ENCODE data around the genes CDC42SE2 and SLC22A4.

DNA sequence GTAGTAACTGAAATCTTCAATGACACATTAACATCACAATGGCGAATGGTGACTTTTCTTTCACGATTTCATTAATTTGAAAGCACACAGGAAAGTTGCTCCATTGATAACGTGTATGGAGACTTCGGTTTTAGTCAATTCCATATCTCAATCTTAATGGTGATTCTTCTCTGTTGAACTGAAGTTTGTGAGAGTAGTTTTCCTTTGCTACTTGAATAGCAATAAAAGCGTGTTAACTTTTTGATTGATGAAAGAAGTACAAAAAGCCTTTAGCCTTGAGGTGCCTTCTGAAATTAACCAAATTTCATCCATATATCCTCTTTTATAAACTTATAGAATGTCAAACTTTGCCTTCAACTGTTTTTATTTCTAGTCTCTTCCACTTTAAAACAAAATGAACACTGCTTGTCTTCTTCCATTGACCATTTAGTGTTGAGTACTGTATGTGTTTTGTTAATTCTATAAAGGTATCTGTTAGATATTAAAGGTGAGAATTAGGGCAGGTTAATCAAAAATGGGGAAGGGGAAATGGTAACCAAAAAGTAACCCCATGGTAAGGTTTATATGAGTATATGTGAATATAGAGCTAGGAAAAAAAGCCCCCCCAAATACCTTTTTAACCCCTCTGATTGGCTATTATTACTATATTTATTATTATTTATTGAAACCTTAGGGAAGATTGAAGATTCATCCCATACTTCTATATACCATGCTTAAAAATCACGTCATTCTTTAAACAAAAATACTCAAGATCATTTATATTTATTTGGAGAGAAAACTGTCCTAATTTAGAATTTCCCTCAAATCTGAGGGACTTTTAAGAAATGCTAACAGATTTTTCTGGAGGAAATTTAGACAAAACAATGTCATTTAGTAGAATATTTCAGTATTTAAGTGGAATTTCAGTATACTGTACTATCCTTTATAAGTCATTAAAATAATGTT, 103.4 kb downstream of the SLC12A2 start:
- PRO-cap: no peak

DNA sequence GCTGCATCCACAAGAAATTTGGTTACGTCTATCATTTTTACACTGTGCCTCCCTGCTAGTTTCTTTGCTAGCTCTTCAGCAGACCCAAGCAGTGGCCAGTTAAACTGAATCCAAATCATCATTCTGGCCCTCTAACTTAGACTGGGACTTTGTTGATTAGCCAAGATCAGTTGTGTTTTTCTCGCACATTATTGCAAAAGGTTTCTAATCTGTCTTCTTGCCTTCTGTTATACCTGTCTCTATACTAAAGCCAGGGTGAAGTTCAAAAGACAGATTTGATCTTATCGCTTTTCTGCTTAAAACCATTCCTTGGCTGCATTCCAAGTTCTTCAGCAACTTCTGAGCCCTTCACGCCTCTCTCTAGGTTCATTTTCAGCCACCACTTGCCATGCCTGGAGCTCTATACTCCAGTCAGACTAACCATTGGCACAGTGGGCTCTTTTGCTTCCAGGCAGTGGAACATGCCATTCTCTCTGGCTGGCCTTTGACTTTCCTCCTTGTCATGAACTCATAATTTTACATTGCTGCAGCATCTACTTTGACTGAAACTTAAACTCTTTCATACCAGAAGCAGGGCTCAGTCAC, 114.3 kb downstream of the SLC12A2 start:
- PRO-cap: no peak

GRCh38 chr5:130883838-130884415, 281.1 kb downstream of the HINT1 start:
- PRO-cap: no peak

DNA sequence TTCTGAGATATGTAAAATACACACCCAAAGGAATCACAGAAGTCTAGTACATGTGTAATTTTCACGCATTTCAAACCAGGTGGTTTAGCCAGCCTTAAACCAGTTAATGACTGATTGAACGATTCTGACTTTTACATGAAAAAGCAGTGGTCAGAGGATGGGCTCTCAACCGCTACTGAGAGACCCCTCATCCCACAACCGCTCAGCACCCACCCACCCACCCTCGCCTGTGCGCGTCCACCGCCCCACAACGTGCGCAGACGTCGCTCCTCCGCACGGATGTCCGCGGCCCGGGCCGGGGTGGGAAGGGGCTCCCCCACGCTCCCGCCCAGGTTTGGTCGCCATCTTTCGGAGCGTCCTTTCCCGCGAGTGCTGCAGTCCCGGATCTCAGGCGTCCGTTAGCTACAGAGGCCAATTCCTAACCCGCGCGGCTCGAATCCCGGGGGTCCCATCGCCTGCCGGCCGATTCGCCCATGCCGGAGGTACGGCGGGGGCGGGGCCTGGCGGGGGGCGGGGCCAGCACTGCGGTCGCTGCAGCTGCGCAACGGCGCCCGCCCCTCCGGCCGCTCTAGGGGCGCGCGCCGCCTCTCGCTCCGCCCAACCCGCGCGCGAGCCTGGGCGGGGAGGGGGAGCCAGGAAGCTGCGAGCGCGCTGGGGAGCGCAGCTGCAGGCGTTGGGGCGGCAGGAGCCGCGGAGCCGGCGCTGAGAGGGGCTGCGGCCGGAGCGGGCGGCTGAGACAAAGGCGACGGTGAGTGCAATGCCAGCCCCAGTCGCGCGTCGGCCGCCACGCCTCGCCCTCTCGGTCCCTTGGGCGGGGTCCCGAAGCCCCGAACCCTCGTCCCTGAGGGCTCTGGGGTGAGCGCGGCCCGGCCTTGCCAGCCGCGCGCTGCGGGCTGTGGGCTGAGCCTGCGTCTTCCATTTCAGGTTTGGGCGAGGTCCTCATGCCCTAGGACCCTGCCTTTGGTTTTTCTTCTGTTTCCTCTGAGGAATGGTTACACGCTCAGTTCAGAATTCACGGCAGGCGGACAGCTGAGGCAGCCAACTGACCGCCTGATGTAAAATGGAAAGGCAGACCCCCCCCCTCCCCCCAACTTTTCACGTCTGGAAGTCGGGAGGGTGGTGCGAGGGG, at the start of gene CDC42SE2:
Gene CDC42SE2, plus strand, starts transcription at position 635 of the 1,129 bp plus-strand sequence.
- PRO-cap: bidirectional peak, plus-strand start at position 663 of the sequence, minus-strand start at position 374 of the sequence; unidirectional peak, plus-strand start at position 858 of the sequence; unidirectional peak, plus-strand start at position 918 of the sequence

- PRO-cap: no peak
Measured at GRCh38 chr5:131277659-131278217, 13.9 kb downstream of the CDC42SE2 start.

GRCh38 chr5:131379065-131379551, 115.3 kb downstream of the CDC42SE2 start:
- PRO-cap: no peak

- PRO-cap: no peak
Measured at GRCh38 chr5:131507953-131508465, 127.0 kb downstream of the RAPGEF6 start.

- PRO-cap: no peak
Measured at GRCh38 chr5:131573010-131573663, 61.9 kb downstream of the RAPGEF6 start.

DNA sequence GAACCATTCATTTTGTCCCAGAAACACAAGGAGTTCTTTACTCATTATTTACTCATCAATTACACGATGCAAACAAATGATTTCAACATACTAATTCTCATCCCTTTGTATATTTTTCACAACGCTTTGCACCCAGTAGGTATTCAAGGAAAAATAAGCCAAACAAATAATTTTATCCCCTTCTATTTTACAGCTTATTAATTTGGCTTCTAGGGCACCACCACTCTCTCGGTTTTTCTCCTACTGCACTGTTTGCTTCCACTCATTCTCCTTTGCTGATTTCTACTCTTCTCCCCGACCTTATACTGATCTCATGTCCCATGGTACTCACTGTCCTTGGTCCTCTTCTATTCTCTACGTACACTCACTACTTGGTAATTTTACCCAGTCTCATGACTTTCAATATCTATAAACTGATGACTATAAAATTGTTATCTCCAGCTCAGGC, 4.2 kb downstream of the RAPGEF6 start:
- PRO-cap: no peak

DNA sequence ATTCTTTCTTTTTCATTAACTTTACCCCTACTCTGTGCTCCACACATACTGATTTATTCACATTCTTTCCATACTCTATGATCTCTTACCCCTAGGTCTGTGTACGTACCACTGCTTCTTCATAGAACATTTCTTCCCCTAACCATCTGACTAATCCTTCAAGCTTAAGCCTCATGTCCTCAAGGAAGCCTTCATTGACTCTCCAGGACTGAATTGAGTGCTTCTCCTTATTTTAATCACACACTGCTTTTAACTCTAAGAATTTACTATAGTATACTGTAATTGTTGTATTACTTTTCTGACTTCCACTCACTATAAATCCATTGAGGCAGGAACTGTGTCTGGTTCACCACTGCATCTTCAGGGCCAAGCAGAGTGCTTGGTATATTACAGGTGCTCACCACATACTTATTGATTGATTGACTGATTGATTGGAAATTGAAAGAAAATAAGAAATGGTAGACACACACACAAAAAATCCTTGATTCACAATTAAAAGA, 79.6 kb upstream of the RAPGEF6 start:
- PRO-cap: no peak

- PRO-cap: no peak
Measured at GRCh38 chr5:131747658-131748080, 49.1 kb downstream of the FNIP1 start.

DNA sequence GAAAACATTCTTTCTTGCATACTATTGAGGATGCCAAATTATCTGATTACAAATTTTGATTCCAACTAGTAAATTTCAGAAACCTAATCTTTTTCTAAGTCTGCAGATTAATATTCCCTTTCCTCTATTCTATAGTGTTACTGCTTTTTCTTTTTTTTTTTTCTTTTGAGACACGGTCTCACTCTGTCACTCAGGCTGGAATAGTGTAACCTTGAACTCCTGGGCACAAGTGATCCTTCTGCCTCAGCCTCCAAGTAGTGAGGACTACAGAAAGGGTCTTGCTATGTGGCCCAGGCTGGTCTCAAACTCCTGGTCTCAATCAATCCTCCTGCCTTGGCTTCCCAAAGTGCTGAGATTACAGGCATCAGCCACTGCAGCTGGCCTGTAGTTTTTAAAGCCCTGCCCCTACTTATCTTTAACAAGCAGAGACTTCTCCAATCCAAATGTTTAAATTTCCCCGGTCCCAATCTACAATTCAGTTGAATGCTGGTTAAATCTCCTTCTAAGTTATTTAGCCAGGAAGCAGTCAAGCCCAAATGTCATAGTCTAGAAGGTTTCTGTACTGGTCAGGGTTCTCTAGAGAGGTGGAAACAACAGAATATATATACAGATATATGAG, 30.7 kb downstream of the FNIP1 start:
- PRO-cap: no peak

- PRO-cap: no peak
Measured at GRCh38 chr5:132053942-132054648, 6.4 kb upstream of the IL3 start.

DNA sequence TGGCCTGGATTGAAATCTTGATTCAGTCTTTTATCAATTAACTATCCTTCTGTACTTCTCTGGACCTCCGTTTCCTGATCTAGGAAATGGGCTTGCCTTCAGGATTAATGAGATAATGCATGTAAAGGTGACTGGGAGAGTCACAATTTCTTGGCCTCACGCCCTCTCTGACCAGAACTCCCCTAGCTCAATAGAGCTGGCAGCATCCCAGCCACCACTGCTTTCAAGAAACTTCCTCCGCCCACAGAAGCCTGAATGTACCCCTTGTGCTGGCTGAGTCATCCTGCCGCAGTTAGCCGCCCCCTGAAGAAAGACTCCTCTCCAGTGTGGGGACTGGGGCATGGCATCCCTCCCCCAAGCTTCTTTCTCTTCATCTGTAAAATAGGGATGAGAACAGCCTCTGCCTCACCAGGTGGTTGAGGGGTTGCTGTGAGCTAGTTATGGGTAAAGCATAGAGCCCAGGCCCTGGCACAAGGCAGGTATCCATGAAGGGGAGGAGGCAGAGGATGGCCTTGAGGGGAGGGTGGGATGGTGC, 3.2 kb downstream of the PDLIM4 start:
- PRO-cap: no peak

- PRO-cap: no peak
Measured at GRCh38 chr5:132268034-132268616, 10.6 kb downstream of the PDLIM4 start.

DNA sequence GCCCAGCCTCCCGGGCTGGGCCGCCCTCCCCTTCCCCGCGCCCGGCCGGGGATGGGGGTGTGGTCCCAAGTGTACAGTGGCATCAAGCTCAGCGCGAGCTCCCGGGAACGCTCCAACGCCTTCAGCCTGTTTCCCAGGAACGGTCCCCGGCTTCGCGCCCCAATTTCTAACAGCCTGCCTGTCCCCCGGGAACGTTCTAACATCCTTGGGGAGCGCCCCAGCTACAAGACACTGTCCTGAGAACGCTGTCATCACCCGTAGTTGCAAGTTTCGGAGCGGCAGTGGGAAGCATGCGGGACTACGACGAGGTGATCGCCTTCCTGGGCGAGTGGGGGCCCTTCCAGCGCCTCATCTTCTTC, at the start of gene SLC22A4:
Gene SLC22A4, plus strand, starts transcription at position 68 of the 359 bp plus-strand sequence.
- PRO-cap: bidirectional peak, plus-strand start at position 82 of the sequence, minus-strand start outside the sequence

- PRO-cap: no peak
Measured at GRCh38 chr5:132368218-132368759, 1.2 kb upstream of the SLC22A5 start.

DNA sequence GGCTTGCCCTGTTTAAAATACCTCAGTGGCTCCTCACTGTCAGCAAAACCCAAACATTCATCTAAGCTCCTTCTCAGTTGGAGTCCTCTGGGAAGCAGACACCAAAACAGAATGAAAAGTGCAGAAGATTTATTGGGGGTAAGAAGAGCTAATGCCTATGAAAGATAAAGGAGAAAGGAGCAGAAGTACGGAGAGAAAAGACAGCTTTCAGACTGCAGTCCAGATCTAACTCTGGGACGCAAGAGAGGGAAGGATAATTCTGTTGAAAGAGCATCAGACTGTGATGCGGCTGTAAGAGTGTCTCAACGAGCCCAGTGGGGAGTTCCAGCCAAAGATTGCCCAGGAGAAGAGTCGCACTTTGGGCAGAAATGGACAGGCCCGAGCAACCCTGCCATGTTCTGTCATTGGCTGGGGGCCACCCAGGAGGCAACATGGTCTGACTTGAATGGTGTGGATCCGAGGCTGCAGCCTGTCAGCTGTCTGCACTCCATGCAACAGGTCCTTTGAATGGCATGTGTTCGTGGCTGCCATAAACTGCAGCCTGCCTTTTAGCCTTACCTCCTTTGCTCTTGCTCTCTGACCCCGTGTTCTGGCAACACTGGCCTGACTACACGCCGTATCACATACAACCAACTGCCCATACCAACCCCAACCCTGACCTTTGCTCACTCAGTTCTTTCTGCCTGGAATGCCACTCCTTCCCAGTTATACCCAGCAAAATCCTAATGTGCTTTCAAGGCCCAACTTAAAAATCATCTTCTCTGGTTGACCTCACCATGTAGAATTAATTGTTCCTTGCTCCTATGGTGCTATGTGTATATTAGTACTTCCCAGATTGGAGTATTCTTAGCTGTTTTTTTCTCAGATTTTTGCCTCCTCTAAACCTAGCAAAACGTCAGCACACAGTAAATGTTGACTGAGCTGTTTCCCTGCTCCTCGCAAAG, 55.8 kb downstream of the IRF1 start:
- PRO-cap: no peak

DNA sequence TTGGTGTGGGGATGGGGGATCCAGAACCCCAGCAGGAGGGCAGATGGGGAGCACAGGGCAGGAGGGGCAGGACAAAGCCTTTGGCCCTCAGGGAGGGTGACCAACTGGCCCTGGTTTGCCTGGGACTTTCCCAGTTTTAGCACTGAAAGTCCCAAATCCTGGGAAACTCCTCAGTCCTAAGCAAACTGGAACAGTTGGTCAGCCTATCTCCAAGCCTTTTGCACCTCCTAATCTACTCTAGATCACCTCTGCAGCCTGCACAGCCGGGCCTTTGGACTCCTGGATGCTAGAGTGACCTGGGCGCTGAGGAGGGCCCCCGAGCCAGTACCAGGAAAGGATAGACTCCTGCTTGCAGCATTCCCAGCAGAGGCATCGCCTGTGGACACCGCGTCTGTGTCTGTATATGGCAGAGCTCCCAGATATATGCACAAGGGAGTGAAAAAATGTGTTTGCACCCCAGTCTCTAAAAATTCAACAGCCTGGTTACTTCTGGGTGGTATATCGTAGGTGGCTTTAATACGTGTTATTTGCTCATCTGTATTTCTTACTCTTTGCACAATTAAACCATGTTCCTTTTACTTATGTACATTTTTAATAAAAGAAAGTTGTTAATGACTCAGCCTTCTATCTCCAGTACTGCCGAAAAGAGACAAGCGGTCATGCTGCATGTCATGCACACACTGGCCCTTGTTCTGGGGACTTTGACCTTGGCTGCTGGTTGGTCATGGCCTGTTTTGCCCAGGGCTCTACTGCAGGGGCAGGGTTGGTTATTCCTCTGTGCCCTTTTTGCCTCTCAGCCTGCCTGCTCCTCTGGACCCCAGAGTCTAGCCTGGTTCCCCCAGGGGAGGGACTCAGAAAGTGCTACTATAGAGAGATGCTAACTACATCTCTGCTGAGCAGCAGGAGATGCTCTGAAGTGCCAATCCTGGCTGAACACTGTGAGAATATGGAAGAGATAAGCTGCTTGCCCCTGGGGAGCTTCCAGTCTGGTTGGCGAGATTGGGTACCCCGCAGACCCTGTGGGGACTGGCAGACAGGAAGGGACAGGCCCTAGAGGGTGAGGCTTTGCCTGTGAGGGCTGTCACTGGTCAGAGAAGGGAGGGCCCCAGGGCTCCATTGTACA, 14.8 kb downstream of the IRF1 start:
- PRO-cap: no peak

- PRO-cap: no peak
Measured at GRCh38 chr5:132487612-132488644, 2.6 kb downstream of the IRF1 start.

All from paraaortic lymph node (tissue), 1 donor.